Helper T cell (primary cell): ENCODE results near the genes OR9K2 and OR10A7.

DNA sequence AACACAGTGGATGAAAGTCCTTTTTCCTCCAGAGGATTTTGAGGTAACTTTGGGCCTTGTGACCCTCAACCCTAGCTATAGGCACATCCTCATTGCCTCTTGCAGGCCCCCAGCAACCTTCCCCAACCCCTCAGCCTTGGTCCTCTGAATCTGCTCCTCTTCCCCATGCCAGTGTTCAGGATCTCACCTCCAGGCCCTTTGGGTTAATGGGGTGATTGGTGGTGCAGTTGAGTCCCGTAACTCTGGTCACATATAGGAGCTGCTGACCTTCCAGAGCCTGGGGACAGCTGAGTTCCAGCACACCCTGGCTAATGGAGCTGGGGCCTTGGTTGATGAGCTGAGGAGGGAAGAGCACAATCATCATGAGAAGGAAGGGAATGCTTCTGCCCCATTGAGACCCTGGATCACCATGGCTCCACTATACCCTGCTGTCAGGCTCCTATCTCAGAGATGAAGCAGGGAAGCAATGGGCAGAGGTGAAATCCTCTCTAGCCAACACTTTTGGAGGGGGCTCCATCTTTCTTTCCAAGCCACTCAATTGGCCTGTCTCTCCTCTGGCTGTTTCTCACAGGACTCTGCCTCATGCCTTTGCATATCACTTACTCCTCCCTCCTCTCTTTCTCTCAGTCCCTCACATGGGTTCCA, 16.2 kb upstream of the ZNF385A start:
- PRO-cap, 2 experiments = no peak in any of the 2 experiments

GRCh38 chr12:54684974-54685792, 37.0 kb upstream of the DCD start:
- PRO-cap, 2 experiments = no peak in any of the 2 experiments

DNA sequence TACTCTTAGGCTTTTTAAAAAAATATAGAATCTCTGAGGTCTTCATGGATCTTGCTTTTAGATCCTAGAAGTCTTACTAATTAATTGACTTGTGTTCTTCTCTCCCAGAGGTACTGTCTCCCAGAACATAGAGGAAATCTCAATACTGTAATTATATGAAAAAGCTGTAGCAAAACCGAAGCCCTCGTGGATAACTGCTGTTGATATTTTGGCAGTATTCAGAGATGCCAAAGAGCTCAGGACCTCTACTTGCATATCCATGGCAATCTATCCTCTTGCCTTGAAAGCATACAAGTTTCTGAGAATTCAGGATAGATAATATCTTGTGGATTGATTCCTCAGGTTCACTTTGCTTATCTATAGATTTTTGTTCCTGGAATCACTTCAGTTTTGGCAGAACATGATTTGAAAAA, at the start of gene OR9K2:
TSS of gene OR9K2 (plus strand) at position 232 of the 413 bp plus-strand sequence.
- PRO-cap, 2 experiments = no peak in any of the 2 experiments

DNA sequence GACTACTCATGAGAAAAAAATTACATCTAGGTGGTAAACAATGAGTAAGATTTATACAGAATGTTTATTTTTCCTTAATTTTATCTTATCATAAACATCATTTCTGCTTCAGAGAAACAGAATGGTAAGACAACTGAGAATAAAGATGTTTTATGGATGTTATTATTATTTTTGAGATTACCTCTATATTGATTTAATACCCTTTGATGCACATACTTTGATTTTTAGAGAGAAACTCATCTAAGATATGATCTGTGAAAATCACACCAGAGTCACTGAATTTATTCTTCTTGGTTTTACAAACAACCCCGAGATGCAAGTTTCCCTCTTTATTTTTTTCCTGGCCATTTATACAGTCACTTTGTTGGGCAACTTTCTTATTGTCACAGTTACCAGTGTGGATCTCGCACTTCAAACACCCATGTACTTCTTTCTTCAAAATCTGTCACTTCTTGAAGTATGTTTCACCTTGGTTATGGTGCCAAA, at the start of gene OR10A7:
TSS of gene OR10A7 (plus strand) at position 248 of the 486 bp plus-strand sequence.
- PRO-cap, 2 experiments = no peak in any of the 2 experiments

GRCh38 chr12:55713032-55713530, 2.8 kb upstream of the BLOC1S1 start:
- PRO-cap, 2 experiments = no peak in any of the 2 experiments

GRCh38 chr12:55717283-55718522, 1.9 kb downstream of the BLOC1S1 start:
- PRO-cap, 2 experiments = no peak in any of the 2 experiments

- PRO-cap, 2 experiments = no peak in any of the 2 experiments
Observed at GRCh38 chr12:55722989-55723378, 2.8 kb downstream of the RDH5 start.

- PRO-cap, 2 experiments = no peak in any of the 2 experiments
Observed at GRCh38 chr12:55748575-55748958, 5.6 kb downstream of the GDF11 start.

GRCh38 chr12:55777627-55777983, 34.7 kb downstream of the GDF11 start:
- PRO-cap, 2 experiments = no peak in any of the 2 experiments

- PRO-cap, 2 experiments = no peak in any of the 2 experiments
Observed at GRCh38 chr12:55971515-55972711, 2.0 kb upstream of the RAB5B start.

- PRO-cap, 2 experiments = no peak in any of the 2 experiments
Observed at GRCh38 chr12:55986498-55987388, 10.3 kb upstream of the SUOX start.

DNA sequence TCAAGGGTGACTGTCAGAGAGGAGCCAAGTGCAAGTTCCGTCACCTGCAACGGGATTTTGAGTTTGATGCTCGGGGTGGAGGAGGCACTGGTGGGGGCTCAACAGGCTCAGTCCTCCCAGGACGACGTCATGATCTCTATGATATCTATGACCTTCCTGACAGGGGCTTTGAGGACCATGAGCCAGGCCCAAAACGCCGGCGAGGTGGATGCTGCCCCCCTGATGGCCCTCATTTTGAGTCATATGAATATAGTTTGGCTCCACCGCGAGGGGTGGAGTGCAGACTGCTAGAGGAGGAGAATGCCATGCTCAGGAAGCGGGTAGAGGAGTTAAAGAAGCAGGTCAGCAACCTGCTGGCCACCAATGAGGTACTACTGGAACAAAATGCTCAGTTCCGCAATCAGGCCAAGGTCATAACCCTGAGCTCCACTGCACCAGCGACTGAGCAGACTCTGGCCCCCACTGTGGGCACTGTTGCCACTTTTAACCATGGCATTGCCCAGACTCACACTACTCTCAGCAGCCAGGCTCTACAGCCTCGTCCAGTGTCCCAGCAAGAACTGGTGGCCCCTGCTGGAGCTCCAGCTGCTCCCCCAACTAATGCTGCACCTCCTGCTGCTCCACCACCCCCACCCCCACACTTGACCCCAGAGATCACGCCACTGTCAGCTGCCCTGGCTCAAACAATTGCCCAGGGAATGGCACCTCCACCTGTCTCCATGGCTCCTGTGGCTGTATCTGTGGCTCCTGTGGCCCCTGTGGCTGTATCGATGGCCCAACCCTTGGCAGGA, 3.1 kb downstream of the ZC3H10 start:
- PRO-cap, 2 experiments = no peak in any of the 2 experiments

DNA sequence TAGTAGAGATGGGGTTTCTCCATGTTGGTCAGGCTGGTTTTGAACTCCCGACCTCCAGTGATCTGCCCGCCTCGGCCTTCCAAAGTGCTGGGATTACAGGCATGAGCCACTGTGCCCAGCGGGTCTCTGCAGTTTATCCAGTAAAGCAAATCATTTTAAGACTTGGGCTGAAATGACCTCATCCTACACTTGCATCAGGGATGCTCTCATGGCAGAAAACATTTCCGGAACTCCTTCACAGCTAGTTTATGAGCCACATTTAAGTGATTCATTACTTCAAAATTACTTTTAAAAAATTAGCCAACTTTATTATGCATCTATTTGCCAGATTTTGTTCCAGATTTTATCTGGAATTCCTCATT, 7.5 kb upstream of the SMARCC2 start:
- PRO-cap, 2 experiments = no peak in any of the 2 experiments

DNA sequence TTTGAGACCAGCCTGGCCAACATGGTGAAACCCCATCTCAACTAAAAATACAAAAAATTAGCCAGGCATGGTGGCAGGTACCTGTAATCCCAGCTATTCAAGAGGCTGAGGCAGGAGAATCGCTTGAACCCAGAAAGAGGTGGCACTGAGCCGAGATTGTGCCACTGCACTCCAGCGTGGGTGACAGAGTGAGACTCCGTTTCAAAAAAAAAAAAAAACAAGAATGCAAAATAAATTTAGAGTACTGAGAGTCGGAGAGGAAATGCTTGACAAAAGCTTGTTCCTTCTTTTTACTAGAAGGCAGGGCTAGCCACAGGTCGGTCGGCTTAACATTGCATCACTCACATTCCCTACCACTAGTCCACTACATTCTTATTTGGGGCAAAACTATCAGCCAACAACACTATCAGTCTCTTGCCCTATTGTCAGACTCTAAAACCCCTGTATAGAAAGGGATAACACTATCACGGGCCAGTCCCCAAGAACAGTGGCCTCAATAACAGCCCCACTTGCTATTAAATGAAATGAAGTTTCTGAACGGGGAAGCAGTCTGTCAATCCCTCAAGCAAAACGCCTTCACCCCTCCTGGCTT, 1.1 kb downstream of the RNF41 start:
- PRO-cap, 2 experiments = no peak in any of the 2 experiments

DNA sequence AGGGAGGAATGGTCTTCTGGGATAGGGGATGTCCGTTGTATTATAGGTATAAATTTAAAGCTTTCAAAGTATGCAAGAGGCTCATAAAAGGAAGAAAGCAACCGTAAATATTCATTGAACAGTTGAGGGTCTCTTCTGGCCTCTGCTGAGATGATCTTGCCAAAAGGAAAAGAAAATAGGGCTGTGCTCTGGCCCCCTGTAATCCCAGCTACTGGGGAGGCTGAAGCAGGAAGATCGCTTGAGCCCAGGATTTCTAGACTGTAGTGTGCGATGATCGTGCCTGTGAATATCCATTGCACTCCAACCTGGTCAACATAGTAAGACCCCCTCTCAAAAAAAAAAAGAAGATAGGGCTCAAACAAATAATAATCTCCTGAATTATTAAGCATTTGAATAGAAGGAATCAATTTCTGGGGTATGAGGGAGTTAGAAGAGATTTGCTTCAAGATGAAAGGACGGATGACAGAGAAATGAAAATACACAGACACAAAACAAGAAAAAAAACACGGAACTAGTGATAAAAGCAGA, 548 bp upstream of the TIMELESS start:
- PRO-cap, 2 experiments = no peak in any of the 2 experiments

GRCh38 chr12:56571121-56571669, 49.6 kb downstream of the RBMS2 start:
- PRO-cap, 2 experiments = no peak in any of the 2 experiments

DNA sequence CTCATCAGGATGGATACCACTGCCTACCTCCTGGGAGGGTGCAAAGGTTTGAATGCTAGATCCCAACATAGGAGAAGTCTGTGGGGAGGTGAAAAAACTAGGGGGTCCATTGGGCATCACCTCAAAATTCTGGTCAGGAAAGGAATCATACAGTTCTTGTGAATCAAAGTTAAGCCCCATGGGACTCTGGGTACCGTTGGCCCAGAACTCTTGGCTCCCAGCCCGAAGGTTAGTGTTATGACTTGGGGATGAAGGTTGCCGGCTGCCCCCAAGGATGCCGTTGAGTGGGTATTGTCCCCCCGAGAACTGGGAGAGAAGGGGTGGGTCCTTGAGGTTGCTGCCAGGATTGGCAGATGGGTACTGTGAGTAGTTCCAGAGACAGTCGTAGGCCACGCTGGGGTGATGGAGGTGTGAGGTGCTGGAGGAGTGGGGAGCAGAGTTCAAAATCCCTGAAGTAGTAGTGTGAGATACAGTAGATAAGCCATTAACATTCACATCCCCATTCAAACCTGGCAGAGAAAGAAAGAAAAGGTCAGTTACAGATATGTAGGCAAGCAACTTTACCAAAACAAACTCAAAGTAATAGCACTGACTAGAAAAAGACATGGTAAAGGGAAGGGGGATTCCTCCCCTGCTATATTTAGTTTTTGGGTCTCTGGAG, 14.9 kb downstream of the BAZ2A start:
- PRO-cap, 2 experiments = no peak in any of the 2 experiments

DNA sequence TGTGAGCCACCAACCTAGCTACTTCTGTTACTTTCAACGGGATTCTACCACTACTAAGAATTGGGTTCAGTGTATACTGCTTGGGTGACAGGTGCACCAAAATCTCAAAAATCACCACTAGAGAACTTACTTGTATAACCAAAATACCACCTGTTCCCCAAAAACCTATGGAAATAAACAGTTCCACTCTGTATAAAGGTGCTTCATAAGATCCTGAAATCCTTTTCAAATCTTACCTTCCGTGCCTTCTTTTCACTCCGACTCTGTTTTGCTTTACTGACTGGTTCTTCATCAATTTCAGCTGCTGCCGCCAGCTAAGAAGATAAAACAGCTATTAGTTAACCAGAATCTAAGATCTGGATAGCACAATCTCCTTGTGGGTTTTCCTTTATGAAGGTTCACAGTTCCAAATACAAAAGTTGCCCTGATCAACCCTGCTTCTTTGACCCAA, 10.9 kb downstream of the NACA start:
- PRO-cap, 2 experiments = no peak in any of the 2 experiments

- PRO-cap, 2 experiments = no peak in any of the 2 experiments
Observed at GRCh38 chr12:56760544-56760854, 2.6 kb upstream of the HSD17B6 start.

DNA sequence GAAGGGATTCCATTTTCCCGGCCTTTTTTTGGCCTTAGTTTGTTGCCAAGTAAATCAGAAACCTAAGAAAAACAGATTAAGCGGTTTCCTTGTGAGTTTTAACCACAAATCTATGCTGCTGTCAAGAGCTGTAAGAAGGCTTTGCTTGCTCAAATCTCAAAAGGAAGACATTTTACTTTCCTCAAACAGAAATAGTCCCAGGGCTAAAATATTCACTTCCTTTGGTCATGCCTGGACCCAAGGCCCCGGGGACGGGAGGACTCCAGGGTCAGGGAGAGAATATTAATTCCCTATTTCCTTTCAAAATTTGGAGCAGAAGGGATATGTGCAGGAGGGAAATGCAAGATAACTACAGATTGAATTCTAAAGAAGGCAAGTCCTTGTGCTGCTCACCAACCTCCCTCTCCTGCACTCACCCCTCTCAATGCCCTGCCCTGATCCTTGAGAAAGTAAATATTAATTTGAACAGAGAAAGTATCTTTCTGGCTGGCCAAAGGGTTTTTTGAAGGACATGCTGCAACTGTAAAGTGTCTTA, 75.7 kb downstream of the HSD17B6 start:
- PRO-cap, 2 experiments = no peak in any of the 2 experiments